Fibroblast of the aortic adventitia (primary cell): ENCODE results near the genes EFS, THTPA, AP1G2, JPH4, DHRS4L2 and KHNYN.

DNA sequence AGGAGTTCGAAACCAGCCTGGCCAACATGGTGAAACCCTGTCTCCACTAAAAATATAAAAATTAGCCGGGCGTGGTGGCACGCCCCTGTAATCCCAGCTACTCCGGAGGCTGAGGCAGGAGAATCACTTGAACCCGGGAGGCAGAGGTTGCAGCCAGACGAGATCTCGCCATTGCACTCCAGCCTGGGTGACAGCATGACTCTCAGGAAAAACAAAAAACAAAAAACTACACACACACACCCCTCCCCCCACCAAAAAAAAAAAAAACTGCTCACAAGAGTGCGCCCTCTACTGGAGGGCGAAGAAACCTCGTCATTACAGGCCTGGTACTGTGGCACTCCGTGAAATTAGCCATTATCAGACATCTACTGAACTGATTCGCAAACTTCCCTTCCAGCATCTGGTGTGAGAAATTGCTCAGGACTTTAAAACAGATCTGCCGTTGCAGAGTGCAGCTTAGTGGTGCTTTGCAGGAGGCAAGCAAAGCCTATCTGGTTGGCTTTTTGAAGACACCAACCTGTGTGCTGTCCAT is 7.7 kb downstream of the PPP1R3E start:
- CAGE, long polyA plus RNA = no peak

GRCh38 chr14:23326133-23327024 is 5.1 kb downstream of the PABPN1 start:
- CAGE, long polyA plus RNA = no peak

DNA sequence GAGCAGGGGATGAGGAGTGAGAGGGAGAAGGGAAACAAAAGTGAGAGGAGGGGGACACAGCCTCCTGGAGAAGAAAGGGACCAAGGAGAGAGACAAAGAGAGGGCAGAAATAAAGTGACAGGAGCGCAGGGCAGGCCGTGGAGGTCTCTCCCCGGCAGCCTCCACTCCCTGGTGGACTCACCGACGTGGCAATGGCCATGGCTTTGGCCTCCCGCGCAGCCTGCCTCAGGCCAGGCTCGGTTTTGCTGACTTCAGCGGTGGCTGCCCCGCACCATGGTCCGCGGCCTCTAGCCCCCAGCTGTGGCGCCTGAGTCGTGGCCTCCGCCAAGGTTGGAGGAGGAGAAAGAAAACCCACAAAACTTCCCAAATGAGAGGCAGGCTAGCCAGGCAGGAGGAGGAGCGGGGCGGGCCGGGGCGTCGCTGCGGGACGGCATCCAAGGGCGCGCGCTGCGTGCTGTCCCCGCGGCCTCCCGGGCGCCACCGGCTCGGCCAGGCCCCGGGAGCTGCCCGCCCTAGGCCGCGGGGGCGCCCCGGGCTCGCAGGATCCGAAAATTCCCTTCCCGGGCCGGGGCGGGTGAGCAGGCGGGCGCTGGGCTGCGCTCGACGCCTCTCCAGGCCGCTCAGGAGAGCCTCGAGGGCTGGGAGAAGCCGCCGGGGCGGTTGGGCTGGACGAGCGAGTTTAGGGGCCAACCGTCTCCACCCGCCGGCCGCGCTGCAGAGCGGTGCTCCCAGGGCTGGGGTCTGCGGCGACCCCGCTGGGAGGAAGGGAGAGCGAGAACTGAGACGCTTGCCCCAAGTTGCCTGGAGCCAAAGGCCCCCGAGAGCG is at the start of gene EFS:
Gene EFS, minus strand, starts transcription at position 346 of the 826 bp plus-strand sequence.
- CAGE, long polyA plus RNA = no peak

- CAGE, long polyA plus RNA = no peak
Measured at GRCh38 chr14:23366017-23366120, 897 bp upstream of the EFS start.

DNA sequence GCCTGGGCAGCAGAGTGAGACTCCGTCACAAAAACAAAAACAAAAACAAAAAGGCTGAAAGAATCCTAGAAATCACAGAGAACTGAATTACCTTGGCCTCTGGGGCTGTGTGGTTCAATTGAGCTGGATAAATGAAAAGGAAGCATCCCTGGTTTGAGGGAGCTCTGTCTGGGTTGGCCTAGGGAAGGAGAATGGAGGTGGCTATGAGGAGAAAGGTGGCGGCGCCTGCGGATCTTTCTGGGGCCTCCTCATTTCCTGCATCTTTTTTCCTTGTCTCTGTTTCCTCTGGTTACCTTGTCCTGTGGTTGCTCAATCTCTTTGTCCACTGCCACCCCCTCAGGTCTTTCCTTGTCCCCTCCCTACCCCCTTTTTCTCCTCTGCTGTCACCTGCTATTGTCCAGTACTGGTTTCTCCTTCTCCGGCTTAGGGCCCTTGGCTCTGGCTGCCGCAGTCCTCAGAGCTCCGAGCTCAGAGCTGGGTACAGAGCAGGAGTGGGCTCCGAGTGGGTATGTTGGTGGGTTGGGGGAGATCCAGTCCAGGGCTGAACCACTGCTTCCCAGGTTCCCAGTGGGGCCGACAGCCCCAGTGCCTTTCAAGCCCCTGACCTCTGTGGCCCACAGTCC is 3.2 kb upstream of the MYH6 start:
- CAGE, long polyA plus RNA = no peak

- CAGE, long polyA plus RNA = no peak
Measured at GRCh38 chr14:23415082-23416009, 7.3 kb upstream of the MYH6 start.

- CAGE, long polyA plus RNA = no peak
Measured at GRCh38 chr14:23524809-23525381, 26.7 kb downstream of the ZFHX2 start.

DNA sequence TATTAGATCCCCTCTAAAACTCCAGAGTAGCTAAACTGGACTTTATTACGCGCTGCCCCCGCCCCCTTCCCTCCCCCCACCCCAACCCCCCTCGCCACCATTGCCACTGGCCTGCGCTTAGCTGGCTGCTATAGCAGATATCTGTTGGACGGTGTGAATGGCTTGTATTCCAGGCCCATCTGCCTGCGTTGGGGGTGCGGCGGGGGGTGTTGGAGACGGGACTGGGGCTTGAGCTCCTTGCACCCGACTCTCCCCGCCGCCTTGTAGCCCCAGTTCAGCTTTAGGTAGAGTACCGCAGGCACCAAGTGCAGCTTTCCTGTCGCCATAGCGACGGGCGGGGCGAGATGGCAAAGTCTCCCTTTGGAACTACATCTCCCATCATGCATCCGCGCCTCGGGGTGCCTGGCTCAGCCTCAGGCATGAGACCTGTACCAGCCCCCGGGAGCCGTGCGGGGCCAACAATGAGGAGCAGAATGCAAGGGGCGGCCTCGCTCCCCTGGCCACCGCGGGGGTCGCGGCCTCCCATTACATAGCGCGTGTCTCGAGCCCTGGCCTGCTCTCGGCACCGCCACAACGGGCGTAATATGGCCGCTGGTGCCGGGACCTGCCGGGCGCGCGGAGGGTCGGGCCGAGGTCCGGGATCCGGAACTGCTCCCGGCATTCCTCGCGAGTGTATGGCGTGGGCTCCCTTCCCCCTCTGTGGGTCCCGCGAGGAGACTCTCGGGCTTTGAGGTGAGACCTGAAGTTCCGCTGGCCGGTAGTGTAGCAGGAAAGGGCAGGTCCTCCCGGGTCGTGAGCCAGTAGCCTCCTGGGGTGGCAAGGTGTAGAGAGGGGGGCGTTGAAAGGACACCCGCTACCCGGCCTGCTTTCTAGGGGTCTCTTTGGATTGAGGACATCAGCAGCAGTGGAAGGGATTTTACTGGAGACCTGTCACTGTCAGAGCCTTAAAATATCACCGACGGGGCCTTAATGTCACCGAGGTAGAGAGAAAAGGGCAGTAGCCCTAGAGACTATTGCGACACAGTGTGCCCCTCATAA is at the start of gene THTPA:
Gene THTPA, plus strand, starts transcription at position 660 of the 1,038 bp plus-strand sequence.
- CAGE, long polyA plus RNA = no peak

DNA sequence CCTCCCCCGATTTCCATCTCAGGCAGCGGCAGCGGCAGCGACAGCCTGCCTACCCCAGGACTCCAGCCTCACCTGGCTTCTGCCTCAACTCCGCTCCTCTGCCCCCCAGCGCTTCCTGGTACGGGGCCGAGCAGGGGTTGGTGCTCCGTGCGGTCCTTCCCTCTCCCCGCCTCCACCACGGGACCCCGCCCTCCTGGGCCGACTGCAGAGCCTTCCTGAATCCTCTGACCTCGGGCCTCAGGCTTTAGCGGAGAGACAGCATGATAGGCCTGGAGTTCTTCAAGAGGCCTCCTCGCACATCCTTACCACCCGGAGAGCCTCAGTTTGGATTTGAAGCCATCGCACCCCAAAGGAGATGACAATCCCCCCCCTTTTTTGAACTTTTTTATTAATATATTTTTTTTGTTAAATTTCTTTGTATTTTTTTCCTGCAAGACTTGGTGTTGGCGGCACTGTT is at the start of gene AP1G2:
Gene AP1G2, minus strand, starts transcription at position 125 of the 457 bp plus-strand sequence.
- CAGE, long polyA plus RNA = no peak

- CAGE, long polyA plus RNA = no peak
Measured at GRCh38 chr14:23577812-23579262, at the start of gene JPH4. Gene JPH4 (minus strand): TSS chr14:23578790.

DNA sequence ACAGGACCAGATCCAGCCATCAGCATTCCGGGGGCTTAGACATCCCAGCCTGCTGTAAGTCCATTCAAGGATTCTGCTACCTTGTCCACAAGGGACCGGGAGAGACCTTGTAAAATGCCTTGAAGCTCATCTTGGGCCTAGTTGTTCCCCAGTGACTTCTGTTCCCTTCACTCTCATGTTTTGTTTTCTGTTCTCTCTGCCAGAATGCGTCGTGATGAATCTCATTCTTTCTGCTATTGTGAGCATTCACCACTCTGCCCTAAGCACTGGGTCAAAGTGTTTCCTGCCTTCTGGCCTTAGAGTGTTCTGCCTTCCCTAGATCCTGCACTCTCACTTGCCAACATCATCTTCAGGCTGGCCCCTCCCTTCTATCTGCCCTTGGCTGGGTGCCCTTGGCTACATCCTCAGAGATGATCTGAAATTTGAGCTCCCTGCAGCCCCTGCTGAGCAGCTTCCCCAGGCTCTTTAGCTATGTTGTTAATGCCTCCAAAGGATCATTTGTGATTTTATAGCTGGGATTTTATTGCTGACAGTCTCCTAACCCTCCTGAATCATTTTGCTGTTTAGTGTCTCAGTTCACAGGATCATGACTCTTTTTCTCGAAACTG is 4.3 kb downstream of the DHRS2 start:
- CAGE, long polyA plus RNA = no peak

DNA sequence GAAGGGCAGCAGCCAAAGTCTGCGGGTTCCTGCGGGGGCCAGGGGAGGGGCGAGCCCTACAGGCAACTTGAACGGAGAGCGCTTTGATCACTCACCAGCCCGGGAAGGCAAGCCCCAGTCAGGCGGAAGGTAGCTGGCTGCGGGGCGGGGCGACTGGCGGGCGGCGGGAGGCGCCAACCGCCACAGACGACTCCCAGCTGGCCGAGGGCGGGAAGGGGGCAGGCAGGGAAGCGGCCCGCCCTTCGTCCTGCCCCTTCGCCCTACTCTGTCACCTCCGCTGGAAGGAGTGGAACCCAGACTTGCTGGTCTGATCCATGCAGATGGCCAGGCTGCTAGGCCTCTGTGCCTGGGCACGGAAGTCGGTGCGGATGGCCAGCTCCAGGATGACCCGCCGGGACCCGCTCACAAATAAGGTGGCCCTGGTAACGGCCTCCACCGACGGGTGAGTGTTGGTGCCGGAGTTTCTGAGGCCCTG is at the start of gene DHRS4L2:
Gene DHRS4L2, plus strand, starts transcription at position 296 of the 475 bp plus-strand sequence.
- CAGE, long polyA plus RNA = no peak

- CAGE, long polyA plus RNA = no peak
Measured at GRCh38 chr14:24080859-24081995, 9.9 kb downstream of the CPNE6 start.

- CAGE, long polyA plus RNA = no peak
Measured at GRCh38 chr14:24142126-24142265, 605 bp upstream of the EMC9 start.

GRCh38 chr14:24291961-24292918 is 7.3 kb downstream of the DHRS1 start:
- CAGE, long polyA plus RNA = no peak

- CAGE, long polyA plus RNA = no peak
Measured at GRCh38 chr14:24298690-24299536, 667 bp downstream of the DHRS1 start.

- CAGE, long polyA plus RNA = no peak
Measured at GRCh38 chr14:24312162-24312574, 866 bp downstream of the LTB4R start.

DNA sequence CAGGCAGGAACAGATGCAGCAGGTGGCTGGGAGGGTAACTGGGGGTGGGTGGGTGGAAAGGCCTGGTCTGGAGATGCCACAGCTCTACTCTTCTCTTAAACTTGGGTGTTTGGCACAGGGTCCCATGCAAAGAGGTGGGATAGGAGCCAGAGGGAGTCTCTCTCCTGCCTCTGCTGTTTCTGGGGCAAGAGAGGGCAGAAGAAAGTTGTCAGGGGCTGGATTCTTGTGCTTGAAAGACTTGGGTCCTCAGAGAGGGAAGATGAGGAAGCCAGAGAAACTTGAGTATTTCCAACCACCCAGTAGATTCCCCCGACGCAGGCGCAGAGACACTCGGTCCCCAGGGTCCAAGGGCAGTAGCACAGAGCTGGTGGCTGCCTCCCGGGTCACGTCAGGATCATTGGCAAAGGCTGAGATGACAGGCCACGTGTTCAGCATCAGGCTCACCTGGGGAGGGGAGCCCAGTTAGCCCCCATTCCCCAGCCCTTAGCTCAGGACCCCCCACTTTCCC is 1.9 kb downstream of the CBLN3 start:
- CAGE, long polyA plus RNA = no peak

DNA sequence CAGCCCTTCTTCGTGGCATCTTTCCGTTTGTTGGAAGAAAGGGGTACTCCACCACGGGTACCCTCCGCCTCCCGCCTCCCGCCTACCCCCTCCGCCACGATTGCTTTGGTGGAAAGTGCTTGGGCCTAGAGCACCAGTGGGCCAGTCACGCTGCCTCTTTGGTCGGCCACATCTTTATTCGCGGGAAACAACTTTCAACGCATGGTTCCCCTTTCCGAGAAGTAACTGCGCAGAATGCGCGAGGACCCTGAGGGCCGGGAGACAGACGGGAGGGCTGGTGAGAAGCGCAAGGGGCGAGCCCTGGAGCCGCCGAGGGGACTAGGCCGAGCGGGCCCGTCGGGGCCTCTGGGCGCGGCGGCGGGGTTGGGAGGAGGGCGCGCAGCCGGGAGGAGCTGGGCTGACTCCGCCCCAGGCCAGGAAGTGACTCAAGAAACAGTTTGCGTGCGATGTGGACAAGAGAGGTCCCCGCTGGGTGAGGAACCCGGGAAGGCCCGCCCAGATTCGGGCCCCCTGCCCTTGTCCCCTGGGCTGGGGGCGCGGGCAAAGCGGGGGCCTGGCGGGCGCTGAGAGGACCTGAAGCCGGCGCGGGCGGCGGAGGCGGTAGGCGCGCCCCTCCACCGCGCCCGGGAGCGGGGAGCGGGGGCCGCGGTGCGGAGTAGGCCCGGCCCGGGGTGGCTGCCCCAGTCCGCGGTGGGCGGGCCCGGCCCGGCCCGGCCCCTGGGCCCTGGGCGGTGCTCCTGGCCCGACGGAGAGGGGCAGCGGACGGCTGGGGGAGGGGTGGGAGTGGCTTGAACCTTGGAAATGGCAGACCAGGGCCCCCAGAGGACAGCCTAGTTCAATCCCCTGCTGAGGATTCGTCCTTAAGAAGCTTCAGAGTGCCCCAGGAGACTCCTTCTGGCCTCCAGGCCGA is at the start of gene KHNYN:
Gene KHNYN, plus strand, starts transcription at position 435 of the 910 bp plus-strand sequence.
- CAGE, long polyA plus RNA = no peak

- CAGE, long polyA plus RNA = no peak
Measured at GRCh38 chr14:24430430-24431270, 896 bp downstream of the KHNYN start.